Rectum (tissue), 1 donor: Measurements from ENCODE around the genes CNIH3 and LBR.

DNA sequence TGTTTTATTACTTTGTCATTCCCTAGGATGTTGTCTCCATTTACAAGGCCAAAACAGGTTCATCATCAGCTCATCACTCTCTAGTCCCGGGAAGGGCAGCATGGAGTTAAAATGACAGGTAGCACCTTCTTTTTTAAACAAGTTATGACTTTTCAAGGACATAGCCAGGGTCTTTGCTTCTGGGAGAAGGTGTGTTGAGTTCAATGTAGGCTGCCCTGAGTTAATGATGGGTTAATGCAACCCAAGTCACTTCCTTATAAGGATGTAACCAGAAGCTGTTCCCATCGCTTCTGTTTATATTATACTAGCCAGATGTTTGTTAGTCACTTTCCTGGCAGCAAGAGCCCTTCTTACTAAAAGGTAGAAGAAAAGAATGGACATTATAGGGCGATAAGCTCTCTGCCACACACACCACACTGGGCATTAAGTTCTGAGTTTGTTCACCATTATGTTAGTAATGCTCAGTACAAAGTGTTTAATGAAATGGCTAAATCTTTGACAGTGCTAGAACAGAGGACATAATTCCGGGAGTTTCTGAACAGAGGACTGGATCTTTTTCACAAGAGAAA, 40.8 kb downstream of the DEGS1 start:
- PRO-cap = no peak

GRCh38 chr1:224339714-224340357, 9.9 kb upstream of the NVL start:
- PRO-cap = no peak

GRCh38 chr1:224431377-224431854, 3.2 kb downstream of the WDR26 start:
- PRO-cap = no peak

DNA sequence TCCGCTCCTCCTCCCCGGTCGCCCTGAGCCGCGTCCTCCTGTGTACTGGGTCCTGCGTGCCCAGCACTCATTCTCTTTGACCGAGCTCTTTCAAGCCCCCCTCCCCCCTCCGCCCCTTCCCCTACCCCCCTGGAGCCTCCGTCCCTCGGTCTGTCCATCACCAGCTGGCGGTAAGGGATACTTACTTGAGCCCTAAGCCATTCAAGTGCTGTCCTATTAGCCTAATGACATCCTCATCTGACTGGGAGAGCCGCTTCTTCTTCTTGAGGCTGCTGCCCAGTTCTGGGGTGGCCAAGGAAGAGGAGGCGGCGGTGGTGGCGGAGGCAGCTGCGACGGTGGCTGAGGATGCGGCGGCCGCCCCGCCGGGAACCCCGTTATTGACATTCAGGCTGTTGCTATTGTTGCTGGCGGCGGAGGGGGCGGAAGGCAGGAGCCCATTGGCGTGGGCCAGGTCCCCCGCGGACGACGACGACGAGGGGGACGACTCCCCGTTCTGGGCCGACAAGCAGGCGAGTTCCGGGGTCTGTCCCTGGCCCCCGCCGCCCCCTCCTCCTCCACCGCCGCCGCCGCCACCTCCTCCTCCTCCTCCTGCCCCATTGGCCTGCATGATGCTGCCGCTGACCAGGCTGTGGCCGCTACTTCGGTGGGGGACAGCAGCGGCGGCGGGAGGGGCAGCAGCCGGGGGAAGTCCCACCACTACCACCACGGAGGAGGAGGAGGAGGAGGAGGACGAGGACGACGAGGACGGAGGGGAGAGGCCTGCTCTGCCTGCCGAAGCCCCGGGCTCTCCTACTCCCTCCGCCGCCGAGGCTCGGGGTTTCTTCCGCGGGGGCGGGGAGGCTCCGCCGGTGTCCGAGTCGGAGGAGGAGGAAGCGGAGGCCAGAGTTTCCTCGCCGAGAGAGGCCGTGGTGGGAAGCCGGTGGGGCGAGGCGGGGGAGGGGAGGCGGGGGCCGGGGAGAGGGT, 817 bp downstream of the WDR26 start:
- PRO-cap = bidirectional peak, plus-strand start at position 294 of the sequence, minus-strand start at position 47 of the sequence; bidirectional peak, plus-strand start at position 732 of the sequence, minus-strand start at position 603 of the sequence

DNA sequence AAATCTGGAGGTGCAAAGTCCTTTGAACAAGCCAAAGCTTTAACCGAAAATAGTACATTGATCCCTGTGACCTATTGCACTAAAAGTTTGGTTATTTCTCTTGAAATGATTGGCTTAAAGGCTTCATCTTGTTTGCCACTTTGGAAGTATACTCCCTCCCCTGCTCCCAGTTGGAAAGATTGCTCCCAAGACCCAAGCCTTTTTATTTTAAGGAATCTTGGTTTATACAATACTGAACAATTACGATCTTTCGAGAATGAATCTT, 71.2 kb upstream of the WDR26 start:
- PRO-cap = no peak

GRCh38 chr1:224615682-224617032, at the start of gene CNIH3:
Gene CNIH3, plus strand, starts transcription at chr1:224616317.
- PRO-cap = unidirectional peak, plus-strand start at chr1:224616319

DNA sequence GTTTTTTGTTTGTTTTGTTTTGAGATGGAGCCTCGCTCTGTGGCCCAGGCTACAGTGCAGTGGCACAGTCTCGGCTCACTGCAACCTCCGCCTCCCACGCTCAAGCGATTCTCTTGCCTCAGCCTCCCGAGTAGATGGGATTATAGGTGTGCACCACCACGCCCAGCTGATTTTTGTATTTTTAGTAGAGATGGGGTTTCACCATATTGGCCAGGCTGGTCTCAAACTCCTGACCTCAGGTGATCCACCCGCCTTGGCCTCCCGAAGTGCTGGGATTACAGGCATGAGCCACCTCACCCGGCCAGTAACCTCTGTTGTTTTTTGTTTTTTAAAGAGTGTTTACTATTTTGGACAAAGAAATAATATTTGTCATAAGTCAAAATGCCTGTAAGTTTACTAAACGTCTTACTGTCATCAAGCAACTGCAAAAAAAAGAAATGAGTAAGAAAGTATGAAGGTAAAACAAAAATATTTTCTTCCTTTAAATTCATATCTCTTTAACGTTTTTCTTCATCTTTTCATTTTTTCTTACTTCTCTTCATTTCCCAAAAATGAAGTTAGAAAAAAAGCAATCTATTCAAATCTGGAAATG, 15.9 kb downstream of the LBR start:
- PRO-cap = no peak

GRCh38 chr1:225427842-225428174, at the start of gene LBR:
Gene LBR, minus strand, starts transcription at chr1:225428038.
- PRO-cap = bidirectional peak, plus-strand start at chr1:225428280, minus-strand start at chr1:225428038

DNA sequence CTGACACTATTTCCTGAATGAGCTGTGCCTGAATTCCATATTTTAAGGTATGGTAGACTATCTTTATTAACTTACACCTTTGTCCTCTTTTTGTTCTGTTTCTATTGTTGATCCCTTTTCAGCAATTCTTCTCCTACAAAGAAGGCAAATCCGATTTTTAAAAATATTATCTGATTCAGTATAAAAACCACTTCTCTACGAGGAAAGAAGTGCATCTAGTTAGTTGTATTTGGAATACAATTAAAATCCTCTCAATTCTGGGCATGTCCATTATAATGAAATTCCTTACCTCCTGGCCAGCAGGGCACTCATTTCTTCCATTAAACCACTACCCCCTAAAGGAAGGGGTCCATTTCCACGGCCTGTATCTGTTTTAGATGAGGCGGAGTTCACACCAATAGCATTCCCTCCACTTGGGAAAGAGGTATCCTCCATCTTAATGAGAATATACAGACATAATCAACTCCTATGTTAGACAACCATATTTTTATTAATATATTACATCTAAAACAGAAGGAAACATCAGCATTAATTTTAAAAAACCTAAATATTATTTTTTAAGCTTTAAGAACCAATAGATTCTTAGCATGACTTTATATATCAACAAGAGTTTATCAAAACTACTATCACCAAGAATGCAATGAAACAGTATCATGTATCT, 84.9 kb upstream of the LBR start:
- PRO-cap = no peak

- PRO-cap = no peak
Measured at GRCh38 chr1:225575470-225576129, 77.3 kb downstream of the ENAH start.

DNA sequence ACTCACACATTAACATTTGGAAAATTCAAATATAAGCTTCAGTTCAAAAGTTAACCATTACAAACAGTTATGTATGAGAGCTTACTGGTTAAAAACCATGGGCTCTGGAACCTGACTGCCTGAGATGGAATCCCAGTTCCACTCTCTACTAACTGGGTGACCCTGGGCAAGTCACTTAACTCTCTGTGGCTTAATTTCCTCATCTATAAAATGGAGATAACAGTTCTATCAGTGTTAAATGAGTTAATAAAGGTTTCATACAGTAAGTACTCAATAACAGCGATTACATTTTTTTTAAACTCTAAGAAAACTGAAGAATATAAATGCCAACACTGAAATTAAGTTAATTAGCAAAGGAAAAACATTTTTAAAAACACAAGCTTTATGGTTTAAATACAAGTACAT, 12.4 kb downstream of the ENAH start:
- PRO-cap = no peak

- PRO-cap = bidirectional peak, plus-strand start at chr1:225879981, minus-strand start at chr1:225879832
Measured at GRCh38 chr1:225879450-225880606, 2.4 kb downstream of the TMEM63A start.

GRCh38 chr1:225880979-225881324, 1.2 kb downstream of the TMEM63A start:
- PRO-cap = unidirectional peak, plus-strand start at chr1:225881188

DNA sequence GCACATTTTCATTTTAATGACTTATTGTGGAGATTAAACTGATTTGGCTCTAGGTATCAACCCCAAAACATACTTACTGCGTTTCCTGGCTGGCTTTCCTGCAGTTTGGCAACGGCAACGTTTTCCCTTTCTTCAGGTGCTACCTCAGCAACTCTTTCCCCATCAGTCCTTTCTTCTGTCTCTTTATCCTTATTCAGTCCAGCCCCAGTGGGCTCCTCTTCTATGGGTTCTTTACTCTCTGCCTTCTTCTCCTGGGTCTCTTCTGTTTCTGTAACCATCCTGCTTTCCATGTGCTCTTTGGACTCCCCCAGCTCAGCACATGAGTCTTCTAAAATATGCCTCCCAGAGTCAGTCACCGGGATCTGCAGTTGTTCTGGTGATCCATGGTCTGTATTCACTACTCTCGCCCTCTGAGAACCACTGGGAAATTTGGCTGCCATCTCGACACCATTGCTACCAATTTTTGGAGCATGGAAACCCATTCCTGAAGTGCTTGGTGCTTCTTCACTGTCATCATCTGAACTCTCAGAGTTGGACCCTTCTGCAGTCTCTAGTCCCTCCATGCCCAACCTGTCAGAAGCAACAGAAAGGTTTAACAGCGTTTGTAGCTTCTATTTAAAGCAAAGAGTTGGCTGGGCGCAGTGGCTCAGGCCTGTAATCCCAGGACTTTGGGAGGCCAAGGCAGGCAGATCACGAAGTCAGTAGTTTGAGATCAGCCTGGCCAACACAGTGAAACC, 11.2 kb downstream of the SDE2 start:
- PRO-cap = no peak

DNA sequence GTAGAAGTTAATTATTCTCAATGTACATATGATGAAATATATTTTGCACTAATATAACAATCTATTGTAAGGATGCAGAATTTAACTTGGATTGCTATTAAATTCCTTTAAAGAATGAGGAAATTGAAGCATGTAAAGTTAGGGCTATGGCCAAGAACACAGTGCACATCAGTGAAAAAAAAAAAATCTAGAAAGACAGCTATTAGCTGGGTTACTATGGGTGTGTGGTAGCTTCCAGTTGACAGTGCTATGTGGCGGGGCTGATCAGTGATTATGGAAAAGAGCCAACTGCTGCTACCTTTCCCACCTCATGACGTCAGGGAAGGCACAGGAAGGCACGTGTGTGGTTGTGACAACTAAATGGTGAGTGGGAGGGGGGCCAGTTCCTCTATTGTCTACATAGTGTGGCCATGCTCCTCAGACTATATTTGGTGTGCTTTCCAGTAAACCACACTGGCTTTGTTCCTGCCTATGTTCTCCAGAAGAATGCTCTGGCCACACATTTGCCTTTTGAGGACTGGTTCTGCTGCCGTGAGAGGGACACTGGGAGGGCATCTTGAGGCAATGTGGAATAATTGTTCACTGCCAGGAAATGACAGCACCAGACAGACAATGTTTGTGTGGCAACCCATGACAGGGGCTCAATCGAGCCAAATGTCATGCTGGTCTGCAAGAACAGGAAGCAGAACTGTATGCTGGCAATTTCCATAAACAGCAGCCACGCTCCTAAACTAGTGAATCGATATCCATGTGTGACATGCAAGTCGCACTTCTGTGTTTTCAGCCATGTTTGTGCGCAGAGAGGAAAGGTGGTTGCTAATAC, 2.9 kb upstream of the SDE2 start:
- PRO-cap = bidirectional peak, plus-strand start at position 502 of the sequence, minus-strand start at position 249 of the sequence

GRCh38 chr1:226033682-226033983, 28.9 kb upstream of the H3-3A start:
- PRO-cap = unidirectional peak, plus-strand start at chr1:226033843

- PRO-cap = bidirectional peak, plus-strand start at chr1:226063534, minus-strand start at chr1:226063282; bidirectional peak, plus-strand start at chr1:226063742, minus-strand start at chr1:226063770
Measured at GRCh38 chr1:226063380-226064187, 1.1 kb downstream of the H3-3A start.

DNA sequence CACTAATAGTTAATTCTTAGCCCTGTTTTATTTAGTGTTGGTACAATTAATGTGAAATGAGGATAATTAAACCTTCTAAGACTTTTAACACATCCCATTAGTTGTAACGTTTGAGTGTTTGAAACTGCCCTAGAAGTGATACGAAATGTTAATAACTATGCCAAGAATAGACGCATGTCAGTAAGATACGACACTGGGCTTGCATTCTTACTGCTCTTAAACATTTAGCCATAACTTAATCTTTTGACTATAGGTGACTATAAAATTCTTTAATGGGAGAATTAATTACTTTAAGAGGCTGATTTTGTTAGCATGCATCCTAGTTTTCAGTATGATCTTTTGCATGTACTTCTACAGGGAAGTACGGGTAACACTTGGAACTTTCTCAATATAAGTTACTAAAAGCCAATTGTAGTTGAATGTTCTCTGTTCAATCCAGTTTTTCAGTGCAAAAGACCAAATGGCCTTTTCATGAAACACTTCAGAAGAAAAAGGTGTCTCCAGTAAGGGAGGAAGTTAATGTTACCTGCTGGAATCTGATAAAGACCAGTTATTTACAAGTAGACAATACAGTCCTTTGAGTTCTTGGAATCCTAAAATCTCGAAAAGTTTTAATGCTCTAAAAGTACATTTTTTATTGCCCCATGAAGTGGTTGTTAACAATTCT, 10.0 kb downstream of the H3-3A start:
- PRO-cap = no peak

DNA sequence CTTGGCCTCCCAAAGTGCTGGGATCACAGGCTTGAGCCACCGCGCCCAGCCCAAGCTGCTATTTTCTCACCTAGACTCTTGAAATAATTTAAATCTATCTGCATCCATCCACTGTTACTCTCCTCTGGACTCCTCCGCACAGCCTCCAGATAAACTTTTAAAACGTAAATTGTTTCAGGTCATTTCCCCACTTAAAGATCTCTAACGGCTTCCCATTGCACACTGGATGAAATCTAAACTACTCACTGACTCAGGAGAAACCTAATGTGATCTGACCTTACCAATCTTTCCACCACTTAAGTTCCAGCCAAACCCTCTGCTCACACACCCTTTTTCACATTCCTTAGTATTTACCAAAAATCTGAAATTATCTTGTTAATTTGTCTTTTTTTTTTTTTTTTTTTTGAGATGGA, 12.1 kb downstream of the H3-3A start:
- PRO-cap = no peak

GRCh38 chr1:226109465-226110068, 47.1 kb downstream of the H3-3A start:
- PRO-cap = bidirectional peak, plus-strand start at chr1:226109998, minus-strand start at chr1:226110207